Vermiform appendix (tissue), 1 donor: ENCODE measurements around a stretch of chr14.

- PRO-cap = no peak
Observed at GRCh38 chr14:105854833-105855321, 328.5 kb downstream of the TMEM121 start.

DNA sequence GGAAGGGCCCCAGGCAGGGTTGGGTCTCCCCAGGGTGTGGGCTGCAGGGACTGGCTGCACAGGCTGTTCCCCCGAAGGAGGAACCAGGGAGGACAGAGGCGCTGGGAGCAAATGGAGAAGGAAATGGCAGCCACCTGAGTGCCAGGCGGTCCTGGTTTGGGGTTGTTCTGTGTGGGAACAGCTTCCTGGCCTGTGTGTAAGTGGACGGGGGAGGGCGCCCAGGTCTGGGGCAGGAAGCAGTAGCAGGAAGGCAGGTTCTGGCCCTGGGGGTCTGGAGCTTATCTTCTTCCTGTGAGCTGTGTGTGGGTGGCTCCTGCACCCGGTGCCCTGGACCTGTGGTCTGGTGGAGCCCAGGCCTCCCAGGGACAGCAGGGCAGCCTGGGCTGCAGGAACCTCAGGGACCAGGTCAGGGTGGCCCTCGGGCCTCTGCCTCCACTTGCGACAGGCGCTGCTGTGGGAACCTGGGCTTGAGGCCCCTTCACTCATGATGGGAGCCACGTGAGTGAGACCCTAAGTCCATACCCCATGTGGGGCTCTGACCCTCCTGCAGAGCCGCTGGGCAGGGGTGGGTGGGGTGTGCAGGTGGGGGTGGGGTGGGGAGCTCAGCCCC is 372.9 kb downstream of the TMEM121 start:
- PRO-cap = no peak

GRCh38 chr14:106228522-106229034 is 702.2 kb downstream of the TMEM121 start:
- PRO-cap = bidirectional peak, plus-strand start at chr14:106228764, minus-strand start at chr14:106228665

DNA sequence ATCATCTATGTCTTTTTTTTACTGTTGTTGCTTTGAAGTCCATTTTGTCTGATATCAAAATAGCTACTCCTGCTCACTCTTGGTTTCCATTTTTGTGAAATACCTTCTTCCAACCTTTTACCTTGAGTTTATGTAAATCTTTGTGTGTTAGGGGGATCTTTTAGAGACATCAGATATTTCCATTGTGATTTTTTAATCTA is 1320.2 kb downstream of the TMEM121 start:
- PRO-cap = no peak